Pulmonary artery (tissue), 1 donor: ENCODE measurements around the gene MCM10.

- PRO-cap: no peak
Observed at GRCh38 chr10:12193046-12193747, 2.5 kb downstream of the NUDT5 start.

DNA sequence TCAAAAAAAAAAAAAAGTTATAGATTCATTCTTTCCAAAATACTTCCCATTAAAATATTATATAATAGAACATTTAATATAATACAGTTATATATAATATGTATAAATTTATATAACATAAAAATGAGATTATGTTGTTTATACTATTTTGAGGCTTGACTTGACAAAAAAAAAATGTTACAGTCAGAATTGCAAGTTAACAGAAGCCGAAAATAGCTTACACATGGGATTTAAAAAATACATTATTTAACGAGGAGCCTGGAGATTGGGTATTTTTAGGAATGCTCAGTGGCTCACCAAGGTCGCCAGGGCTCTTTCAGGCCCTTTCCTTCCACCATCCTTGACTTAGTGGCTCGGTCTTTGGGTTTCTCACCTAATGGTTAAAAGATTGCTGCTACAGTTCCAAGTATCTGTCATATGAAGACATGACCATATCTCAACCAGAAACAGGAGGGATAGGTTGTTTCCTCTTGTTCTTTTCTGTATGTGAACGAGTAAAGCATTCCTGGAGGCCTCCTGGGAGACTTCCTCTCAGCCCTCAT lies 25.1 kb downstream of the CDC123 start:
- PRO-cap: no peak

DNA sequence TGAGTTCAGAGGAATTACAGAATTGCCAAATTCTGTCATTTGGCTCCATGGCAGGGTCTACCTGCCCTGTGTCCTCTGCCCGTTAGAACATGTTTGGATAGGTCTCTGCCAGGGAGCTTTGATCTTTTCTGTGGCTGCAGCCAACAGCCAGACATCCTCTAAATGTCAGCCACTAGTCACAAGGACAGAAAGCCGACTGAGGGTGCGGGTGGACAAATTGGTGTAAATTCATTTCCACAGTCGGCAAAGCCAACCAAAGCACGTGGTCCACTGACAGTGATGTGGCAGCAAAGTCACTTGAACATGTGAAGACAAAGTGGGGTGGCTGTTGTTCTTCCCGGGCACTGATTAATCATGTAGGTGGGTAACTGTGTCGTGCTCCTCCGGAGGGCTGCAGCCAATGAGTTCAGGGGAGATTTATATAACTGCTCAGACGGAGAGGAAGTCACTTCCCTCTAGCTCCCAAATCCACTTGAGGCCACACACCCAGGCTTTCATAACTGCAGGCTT lies 26.7 kb upstream of the CAMK1D start:
- PRO-cap: no peak

- PRO-cap: no peak
Observed at GRCh38 chr10:12351319-12351859, 2.0 kb downstream of the CAMK1D start.

GRCh38 chr10:12531446-12531952 lies 182.2 kb downstream of the CAMK1D start:
- PRO-cap: no peak

GRCh38 chr10:12594329-12595125 lies 245.2 kb downstream of the CAMK1D start:
- PRO-cap: no peak

DNA sequence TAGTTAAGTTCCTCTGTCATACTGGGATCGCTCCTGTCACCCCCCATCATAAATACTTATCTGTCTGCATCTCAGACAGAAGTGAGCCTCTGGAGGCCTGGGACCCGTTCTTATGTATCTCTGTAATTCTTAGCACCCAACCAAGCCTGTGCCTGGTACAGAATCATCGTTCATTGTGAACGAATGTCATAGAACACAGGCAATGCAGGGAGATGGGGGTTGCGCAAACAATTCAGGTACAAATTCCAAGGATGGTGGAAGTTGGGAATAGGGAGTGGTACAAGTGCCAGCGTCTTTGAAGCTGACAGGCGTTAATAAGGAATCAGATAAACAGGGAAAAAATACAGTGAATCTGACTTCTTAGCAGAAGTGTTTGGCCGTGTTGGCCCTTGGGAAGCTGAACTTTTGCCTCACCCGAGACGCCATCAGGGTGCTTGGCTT lies 254.7 kb downstream of the CAMK1D start:
- PRO-cap: no peak

GRCh38 chr10:12700647-12701036 lies 300.9 kb downstream of the CCDC3 start:
- PRO-cap: no peak

GRCh38 chr10:12960109-12961066 lies 41.1 kb downstream of the CCDC3 start:
- PRO-cap: unidirectional peak, minus-strand start at chr10:12961062

- PRO-cap: no peak
Observed at GRCh38 chr10:13161081-13161754, at the start of gene MCM10. Gene MCM10 (plus strand): TSS chr10:13161558.

- PRO-cap: no peak
Observed at GRCh38 chr10:13184734-13185593, 23.6 kb downstream of the MCM10 start.

DNA sequence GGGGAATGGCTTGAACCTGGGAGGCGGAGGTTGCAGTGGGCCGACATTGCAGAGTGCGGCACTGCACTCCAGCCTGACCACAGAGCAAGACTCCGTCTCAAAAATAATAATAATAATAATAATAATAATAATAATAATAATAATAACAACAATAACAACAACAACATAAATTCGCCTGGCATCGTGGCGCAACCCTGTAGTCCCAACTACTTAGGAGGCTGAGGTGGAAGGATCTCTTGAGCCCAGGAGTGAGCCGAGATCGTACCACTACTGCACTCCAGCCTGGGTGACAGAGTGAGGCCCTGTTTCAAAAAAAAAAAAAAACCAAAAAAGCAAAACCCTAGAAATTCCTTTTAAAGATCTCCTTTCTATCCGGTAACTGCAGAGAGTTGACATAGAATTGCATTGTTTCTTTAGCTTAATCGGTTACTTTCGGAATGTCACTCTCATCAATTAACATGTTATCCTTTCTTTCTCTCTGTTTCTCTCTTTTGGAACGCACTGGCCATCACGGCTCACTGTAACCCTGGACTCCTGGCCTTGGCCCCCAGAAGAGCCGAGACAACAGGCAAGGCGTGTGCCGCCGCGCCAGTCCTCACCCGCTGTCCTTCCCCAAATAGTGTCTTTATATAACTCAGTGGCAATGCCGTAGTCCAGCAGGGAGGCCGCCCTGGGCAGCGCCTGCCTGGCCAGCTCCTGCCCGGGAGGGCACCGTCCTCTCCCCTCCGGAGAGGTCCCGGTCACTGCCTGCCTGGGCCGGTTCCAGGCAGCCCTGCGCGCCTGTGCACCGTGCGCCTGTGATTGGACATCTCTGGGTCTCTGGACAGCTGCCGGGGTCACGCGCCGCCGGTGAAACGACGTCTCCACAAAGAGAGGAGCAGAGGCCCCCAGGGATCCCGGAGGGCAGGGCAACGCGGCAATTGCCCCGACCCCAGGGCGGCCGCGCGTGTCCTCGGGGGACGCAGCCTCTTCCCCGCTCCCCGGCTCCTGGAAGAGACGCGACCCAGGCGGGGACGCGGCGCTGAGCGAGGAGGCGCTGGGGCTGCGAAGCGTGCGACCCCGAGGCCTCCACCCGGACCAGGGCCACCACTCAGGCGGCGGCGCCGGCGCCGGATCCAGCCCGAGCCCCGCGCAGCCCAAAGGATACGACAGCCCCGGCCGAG lies 662 bp downstream of the PHYH start:
- PRO-cap: bidirectional peak, plus-strand start at position 651 of the sequence, minus-strand start at position 601 of the sequence; bidirectional peak, plus-strand start at position 868 of the sequence, minus-strand start at position 742 of the sequence

GRCh38 chr10:13382593-13383956 lies 35.0 kb upstream of the SEPHS1 start:
- PRO-cap: no peak

GRCh38 chr10:13628597-13629197 lies 41.9 kb downstream of the PRPF18 start:
- PRO-cap: no peak

DNA sequence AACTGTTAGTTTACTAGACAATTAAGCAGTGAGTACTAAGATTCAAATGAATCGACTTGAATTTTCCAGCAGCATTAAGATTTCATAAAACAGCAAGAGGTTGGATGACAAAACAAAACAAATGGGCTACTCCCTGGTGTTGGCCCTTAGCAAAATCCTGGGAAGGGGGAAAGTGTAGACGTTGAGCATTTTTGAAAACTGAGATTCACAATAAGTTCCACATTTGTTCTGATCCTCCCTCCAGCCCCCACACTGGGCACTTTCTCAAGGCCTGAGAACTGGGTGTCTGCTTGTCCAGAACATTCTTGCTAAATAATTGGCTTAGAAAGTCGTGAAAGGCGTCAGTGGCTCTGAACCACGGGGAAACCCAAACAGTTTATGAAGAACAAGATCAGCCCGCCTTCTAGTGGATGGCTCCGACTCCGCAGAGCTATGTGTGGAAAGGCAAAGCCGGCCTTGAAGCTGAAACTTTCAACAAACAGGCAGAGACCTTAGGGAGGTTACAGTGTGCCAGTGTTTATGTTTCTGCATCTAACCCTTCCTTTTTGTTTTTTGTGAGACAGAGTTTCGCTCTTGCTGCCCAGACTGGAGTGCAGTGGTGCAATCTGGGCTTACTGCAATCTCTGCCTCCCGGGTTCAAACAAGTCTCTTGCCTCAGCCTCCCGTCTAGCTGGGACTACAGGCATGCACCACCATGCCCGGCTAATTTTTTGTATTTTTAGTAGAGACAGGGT lies 370.1 kb downstream of the PRPF18 start:
- PRO-cap: bidirectional peak, plus-strand start at position 406 of the sequence, minus-strand start at position 248 of the sequence

DNA sequence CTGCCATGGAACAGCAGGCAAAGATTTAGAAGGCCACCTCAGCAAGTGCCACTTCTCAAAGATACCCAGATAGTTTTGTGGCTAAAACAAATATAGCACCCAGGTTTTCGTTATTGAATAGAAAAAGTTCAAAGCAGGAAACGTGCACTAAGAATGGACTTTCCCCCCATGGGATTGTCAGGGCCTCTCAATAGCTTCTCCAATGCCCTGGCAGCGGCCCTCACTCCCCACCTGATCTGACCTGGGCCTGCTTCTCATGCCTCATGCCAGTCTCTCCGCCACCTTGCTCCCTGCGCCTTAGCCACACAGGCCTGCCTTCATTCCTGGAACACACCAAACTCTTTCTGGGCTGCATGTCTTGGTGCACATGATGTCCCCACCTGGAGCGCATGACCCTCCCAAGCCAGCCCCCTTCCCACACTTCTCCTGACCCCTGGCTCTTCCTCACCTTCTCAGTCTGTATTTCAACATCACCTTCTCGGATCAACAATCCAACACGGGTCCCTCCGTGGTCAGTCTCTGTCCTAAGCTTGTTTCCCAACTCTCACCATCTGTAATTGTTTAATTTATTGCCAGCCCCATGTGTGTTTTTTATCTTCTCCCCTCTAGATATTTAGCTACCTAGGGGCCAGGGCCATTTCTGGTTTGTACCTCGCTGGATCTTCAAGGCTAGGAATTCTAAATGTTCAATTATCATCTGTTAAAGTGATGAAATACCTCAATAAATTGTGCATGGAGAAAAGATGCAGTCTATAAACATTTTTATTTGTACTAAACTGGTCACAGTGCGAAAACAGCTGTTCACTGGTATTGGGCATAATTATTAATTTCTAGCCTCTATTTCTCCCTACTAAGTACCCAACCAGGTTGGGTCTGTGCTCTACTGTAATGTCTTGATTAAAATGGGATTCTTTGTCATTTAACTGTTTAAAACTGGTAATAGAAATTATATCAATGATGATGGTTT lies 217.8 kb downstream of the FAM107B start:
- PRO-cap: no peak

DNA sequence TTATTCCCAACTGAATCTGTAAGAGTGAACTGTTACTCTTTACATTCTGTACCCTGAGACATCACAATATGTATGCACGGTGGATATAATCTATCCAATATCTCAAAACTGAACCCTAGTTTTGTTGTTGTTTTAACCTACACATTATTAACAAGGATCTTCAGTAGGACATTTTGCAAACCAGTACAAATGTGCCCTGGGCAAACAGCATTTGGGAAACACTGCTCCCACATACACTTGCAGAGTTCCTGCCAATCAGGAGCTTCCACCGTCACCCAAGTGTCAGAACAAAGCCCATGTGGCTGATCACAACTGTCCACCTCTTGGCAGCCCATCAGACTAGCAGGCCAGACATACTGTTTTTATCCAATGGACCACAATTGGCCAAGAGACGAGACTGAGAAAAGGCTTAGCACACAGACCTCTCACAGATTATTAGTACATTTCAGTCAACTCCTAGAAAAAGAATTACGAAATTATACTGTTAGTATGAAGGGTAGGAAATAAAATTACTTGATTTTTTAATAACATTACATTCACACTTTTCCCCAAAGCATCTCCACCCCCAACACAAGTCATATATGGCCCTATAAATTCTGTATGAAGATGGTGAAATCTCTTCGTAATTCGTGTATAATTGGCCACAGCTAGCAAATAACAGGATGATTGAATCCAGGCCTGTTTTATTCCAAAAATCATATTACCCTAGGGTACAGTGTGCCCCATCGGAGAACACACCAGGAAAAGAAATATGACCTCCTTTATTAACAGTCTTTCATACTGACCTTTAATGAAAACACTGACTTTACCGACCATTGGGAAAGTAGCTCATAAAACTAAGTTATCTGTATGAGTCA lies 200.2 kb downstream of the FAM107B start:
- PRO-cap: no peak

DNA sequence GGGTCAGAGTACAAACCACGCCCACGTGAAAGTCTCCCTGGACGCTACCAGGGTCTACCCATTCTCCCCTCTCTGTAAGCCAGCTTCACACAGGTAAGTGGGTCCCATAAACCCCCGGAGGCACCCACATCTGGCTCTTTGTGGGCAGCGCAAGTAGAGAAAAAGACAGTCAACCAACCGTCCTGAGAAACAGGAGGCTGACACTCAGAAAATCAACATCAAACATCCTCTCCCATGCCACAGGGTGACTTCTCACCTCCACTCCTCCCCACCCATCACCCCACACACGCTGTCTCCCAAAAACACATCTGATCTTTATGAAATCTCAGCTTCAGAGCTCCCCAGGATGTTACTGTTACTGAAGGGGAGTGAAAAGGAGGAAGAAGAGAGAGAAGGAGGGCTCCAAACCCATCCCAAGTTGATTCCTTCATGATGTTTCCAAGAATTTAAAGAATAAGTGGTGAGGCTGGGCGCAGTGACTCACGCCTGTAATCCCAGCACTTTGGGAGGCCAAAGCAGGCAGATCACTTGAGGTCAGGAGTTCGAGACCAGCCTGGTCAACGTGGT lies 186.2 kb downstream of the FAM107B start:
- PRO-cap: no peak

DNA sequence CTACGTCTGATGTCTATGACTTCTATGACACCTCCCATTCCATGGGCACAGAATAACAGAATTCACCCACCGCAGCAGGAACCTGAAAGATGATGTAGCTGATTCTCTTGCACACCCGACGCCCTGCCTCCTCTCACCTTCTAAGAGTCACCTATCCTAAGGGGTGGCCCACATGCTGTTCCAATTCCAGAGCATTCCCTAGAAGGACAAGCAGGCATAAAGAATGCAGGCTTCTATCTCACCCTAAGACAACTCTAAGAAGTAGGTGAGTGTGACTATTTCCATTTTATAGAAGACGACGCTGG lies 178.1 kb downstream of the FAM107B start:
- PRO-cap: no peak

- PRO-cap: no peak
Observed at GRCh38 chr10:14600745-14601021, 174.0 kb downstream of the FAM107B start.